ReNcell CX (cell line): ENCODE results near the genes MTF1 and MYCBP.

DNA sequence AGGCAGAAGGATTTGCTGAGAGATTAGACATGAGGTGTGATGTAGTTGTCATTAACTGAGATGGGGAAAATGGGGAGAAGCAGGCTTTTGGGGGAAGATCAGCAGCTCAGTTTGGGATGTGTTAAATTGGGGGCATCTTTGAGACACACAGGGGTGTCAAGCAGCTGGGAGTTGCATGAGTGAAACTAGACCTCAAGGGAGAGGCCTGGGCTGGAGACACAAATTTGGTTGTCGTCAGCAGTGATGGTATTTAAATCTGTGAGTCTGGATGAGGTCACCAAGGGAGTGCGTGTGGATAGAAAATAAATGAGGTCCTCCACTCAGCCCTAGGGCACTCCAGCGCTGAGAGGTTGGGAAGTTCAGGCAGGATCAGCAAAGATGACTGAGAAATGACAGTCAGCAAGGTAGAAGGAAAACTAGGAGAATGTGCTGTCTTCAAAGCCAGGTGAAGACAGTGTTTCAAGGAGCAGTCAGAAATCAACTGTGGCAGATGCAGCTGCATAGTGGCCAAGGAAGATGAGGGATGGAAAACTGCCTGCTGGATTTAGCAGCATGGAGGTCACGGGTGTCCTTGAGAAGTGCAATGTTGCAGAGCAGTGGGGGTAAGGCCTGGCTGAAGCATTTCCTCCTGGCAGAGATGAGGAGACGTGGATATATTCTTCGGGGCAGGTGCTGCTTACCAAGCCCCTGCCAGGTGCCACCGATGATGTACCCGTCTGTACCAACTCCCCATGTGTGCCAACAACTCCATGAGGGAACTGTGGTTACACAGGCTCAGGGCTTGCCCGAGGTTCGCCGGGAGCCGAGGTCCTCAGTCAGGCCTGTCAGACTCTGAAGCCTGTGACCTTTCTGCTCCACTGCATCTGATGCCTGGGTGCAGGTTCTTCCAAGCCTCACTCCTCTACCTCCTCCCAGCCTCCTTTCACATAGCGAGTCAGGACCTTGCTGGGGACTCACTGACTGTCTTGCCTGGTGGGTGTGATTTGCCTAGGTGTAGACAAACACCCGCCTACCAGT lies 11.2 kb downstream of the MAP7D1 start:
- PRO-cap = no peak

- PRO-cap = no peak
These were observed 4.3 kb downstream of the THRAP3 start for GRCh38 chr1:36228544-36228875.

- PRO-cap = no peak
These were observed 14.2 kb upstream of the LSM10 start for GRCh38 chr1:36411884-36412354.

- PRO-cap = no peak
These were observed 3.5 kb upstream of the CSF3R start for GRCh38 chr1:36486247-36486567.

DNA sequence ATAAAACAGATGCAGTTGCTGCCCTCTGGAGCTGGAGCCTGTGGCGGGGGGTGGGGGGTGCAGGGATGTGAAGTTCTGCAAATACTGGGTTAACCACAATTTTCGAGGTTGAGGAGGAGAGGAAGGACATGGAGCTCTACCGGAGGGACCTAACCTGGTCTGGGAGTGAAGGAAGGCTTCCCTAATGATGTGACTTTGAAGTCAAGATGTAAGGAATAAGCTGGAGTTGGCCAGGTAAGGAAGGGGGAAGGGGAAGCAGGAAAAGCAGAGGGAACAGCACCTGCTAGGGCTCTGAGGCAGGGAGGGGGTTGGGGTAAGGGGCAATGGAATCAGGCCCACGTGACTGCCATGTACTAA lies 95.0 kb upstream of the GRIK3 start:
- PRO-cap = no peak

DNA sequence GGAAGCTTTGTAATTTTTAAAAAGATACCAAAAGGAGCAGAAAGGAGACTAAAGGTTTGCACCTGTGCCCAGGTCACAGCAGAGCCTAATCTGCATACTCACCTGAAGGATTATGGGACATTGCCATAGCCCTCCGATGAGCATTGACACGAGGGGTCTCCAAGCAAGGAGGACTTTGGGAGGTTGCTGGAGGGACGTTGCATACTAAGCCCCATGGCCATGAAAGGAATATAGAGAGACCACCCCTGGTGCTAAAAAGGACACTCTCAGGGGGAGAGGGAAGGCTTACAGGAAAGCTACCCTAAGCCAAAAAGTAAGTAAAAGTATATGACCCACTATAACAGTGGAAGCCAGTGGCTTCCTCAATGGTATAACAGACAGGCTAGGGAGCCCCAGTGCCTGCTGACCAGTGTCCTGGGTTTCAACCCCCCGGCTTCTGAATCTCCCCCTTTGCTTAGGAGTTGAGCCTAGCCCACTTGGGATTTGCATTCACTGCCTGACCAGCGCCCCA lies 148.5 kb upstream of the ZC3H12A start:
- PRO-cap = no peak

GRCh38 chr1:37735034-37735646 lies 29.8 kb downstream of the EPHA10 start:
- PRO-cap = no peak

- PRO-cap = bidirectional peak, plus-strand start at chr1:37859770, minus-strand start at chr1:37859586
These were observed at the start of gene MTF1 for GRCh38 chr1:37859340-37859939. Gene MTF1 (minus strand): TSS chr1:37859592.

DNA sequence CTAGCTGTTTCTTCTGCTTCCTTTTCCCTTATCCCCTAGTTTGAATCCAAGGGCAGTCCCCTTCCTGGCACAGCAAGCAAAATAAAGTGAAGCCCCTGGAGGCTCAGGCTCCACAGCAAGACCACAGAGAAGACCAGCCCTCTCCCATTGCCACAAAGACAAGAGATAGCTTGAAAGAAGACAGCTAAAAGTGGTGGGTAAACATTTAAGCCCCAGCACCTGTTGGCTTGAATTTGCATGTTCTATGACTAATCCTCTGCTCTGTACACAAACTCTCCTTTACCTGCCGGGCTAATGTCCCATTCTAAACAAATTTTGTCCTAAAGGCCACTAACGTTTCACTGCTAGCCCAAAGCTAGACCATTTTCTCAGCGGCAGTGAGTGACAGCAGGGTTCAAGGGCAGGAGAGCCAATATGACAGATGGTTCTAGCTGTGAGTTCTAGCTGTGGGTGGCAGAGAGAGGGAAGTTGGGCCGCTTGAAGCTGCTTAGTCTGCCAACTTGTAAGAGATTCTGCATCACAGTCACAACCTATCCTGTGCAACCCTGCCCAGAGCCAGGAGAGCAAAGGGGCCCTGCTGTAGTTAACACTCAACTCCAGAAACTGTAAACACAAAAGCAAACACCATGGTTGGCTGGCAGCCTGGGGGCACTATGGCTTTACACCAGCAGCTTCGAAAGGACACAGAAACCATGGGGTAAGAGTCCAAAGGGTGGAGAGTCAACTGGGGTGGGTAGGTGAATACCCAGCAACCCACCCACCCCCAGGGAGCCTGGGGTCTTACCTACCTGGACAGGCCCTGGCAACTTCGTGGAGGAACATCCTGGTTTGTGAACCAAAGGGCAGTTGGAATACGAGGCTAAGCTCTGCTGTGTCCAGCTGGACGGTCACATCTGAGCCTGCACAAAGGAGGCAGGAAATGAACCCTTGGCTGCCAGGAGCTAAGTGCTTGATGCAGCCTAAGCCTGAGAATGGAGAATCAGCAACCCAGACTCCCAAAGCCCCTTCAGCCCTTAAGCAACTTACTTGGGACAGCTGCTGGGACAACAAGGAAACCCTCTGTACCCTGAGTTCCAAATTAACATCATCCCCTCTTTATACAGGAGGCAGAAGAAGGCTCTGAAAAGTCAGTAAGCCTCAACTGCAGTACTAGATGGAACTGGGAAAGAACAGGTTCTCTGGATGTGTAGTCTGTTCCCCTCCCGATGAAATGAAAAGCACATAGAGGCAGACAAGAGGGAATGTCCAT lies 6.5 kb downstream of the INPP5B start:
- PRO-cap = no peak

DNA sequence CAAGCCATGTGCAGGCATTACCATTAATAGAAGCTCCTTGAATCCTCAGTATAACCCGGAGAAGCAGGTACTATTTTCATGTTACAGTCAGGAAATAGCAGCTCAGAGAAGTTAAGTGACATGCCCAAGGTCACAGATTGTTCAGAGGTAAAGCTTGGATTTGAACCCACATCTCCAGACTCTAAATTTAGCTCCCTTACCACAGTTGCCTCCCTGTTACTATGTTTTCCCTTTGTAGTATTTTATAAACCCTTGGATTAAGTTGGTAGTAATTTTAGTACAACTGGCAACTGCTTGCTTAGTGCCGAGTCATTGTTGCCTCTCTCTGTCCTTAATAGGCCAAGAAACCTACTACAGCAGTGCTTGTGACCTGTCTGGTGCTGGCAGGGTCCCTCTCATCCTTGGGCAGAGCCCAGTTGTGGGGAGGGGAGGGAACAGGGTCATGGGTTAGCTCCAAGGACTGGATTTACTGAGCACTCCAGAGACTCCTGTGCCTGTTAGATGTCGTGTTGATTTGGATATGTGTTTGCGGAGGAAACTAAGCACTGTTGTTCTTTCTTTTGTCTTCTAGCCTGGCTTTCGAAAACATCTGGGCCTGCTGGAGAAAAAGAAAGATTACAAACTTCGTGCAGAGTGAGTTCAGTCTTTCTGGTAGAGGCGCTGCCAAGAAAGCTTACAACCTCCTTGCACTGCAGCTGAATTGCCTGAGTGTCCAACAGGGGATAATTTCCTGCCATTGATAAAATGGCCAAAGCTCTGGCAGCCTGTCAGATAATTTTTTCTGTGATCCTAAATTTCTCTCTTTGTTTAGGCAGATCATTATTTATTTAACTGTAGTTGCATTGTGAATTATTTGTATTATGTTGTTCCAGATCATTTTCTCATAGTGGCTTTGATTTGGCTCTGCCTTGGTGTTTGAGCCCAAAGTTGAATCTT lies 3.5 kb downstream of the UTP11 start:
- PRO-cap = no peak

GRCh38 chr1:38475242-38475838 lies 384.2 kb downstream of the RRAGC start:
- PRO-cap = no peak

GRCh38 chr1:38546606-38547068 lies 312.9 kb downstream of the RRAGC start:
- PRO-cap = no peak

GRCh38 chr1:38872907-38874132 lies at the start of gene MYCBP:
Gene MYCBP (minus strand): TSS chr1:38873348.
- PRO-cap = bidirectional peak, plus-strand start at chr1:38873560, minus-strand start at chr1:38873289

GRCh38 chr1:39086589-39087464 lies 60.7 kb downstream of the NDUFS5 start:
- PRO-cap = no peak

- PRO-cap = bidirectional peak, plus-strand start at chr1:39104920, minus-strand start at chr1:39105055
These were observed 78.6 kb downstream of the NDUFS5 start for GRCh38 chr1:39104615-39105191.

GRCh38 chr1:39131961-39132841 lies 72.3 kb upstream of the MACF1 start:
- PRO-cap = no peak

- PRO-cap = no peak
These were observed 63.3 kb upstream of the MACF1 start for GRCh38 chr1:39141125-39141639.

- PRO-cap = no peak
These were observed 55.6 kb upstream of the MACF1 start for GRCh38 chr1:39148776-39149404.

GRCh38 chr1:39170637-39171217 lies 33.8 kb upstream of the MACF1 start:
- PRO-cap = no peak

- PRO-cap = no peak
These were observed 16.2 kb downstream of the MACF1 start for GRCh38 chr1:39220739-39221035.